Skeletal muscle tissue (tissue), 7 donors: ENCODE data around the genes APEH and MON1A.

GRCh38 chr3:48629388-48629805, 5.9 kb downstream of the SLC26A6 start:
- PRO-cap, 3 experiments: no peak in any of the 3 experiments
- RAMPAGE, long total RNA: no peak
- RRBS, 2 experiments: no CpG with 5 or more reads among the region's 6 CpGs

- PRO-cap, 3 experiments: no peak in any of the 3 experiments
- RAMPAGE, long total RNA: no peak
- RRBS, 2 experiments: no CpG with 5 or more reads among the region's 9 CpGs
Observed at GRCh38 chr3:48686495-48686989, 827 bp upstream of the NCKIPSD start.

DNA sequence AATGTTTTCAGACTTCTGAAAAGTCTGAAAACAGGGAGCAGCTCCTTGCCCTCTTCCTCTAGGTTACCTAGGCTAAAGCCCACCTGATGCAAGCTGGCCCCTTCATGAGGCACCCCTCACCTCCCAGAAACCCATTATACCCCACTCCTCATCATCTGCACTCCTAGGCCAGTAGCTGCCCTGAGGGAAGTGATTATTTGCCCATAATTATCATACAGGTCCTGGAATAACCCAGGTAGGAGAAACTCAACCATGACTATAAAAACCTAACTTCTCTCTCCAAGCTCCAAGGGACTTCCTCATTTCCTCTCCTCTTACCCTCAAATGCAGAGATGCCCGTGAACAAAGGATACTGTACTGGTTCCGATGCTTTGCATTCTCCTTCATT, 5.2 kb upstream of the NCKIPSD start:
- PRO-cap, 3 experiments: no peak in any of the 3 experiments
- RAMPAGE, long total RNA: no peak
- RRBS, 2 experiments: no CpG with 5 or more reads among the region's 2 CpGs

DNA sequence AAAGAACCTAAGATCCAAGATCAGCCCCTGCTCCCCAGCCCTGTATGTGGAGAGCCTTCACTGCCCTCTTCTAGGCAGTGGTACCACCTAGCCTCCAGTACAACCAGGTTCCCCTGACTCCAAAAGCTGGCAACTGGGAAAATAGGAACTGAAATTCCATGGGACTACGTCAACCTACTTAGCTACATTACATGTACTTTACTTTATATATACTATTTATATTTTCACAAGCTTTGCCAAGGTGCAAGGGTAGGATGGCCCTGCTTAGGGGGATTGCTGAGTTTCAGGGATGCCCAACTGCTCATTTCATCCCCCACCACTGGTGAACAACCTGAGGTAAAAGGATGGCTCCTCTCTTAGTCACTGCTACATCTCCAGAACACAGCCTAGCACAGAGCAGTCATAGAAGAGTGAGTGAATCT, 6.6 kb upstream of the NCKIPSD start:
- PRO-cap, 3 experiments: no peak in any of the 3 experiments
- RAMPAGE, long total RNA: no peak
- RRBS, 2 experiments: no CpG with 5 or more reads among the region's 1 CpG

- PRO-cap, 3 experiments: no peak in any of the 3 experiments
- RAMPAGE, long total RNA: no peak
- RRBS, 2 experiments: no CpG with 5 or more reads among the region's 9 CpGs
Observed at GRCh38 chr3:48747239-48748562, 30.7 kb upstream of the IP6K2 start.

- PRO-cap, 3 experiments: no peak in any of the 3 experiments
- RAMPAGE, long total RNA: no peak
- RRBS, 2 experiments: no CpG with 5 or more reads among the region's 6 CpGs
Observed at GRCh38 chr3:48899211-48899731, 589 bp upstream of the SLC25A20 start.

- PRO-cap, 3 experiments: peak in 2 of 3 experiments; most common minus-strand start chr3:48919954 (in 2)
- RAMPAGE, long total RNA: no peak
- RRBS, 2 experiments: no CpG with 5 or more reads among the region's 16 CpGs
Observed at GRCh38 chr3:48919627-48920289, 1.1 kb downstream of the ARIH2 start.

- PRO-cap, 3 experiments: no peak in any of the 3 experiments
- RAMPAGE, long total RNA: no peak
- RRBS, 2 experiments: no CpG with 5 or more reads among the region's 1 CpG
Observed at GRCh38 chr3:48926980-48927376, 8.3 kb downstream of the ARIH2 start.

GRCh38 chr3:48929323-48929598, 10.6 kb downstream of the ARIH2 start:
- PRO-cap, 3 experiments: no peak in any of the 3 experiments
- RAMPAGE, long total RNA: no peak
- RRBS, 2 experiments: no CpG with 5 or more reads among the region's 5 CpGs

DNA sequence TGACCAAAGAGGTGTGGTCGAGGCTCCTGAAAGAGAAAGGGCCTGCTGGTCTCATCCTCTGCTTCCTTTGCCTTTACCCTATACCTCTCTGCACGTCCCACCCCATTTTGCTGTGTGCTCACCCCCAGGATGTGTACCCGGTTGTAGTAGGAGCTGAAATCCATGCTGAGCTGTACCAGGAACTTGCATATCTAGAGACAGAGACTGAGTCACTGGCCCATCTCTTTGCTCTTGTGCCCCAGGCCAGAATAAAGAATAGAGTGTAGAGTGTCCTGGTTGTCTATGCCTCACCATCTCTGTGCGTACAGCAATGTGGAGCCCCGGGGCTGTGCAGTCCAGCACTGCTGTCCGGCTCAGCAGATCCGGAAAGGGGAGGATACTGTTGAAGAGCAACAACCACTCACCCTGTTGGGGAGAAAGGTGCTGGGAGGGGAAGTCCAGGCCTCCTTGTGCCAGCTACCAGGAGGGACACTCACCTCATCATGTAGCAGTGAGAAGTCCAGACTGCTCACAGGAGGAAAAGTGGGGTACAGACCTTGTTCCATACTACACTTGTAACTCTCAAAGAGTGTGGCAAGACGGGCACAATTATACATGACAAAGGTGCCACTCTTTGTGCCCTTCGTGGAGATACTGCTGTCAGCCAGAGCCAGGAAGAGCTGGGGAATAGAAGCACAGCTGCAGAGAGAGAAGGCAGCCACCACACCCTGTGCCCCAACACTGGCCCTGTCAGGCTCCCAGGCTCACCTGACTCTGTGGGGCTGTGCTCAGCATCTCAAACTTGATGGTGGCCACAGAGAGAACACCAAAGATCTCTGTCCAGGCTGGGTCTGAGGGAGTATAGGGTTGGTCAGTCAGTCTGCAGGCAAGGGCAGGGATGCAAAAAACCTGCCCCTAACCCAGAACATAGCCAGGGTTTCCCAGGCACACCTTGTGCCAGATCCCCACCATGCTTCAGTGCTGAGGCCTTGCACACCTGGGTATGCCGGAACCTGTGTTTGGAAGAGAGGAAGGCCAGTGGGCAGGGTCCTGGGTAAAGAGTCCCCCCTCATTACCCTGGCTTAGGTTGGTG, 2.4 kb downstream of the DALRD3 start:
- PRO-cap, 3 experiments: no peak in any of the 3 experiments
- RAMPAGE, long total RNA: no peak
- RRBS, 2 experiments: no CpG with 5 or more reads among the region's 10 CpGs

GRCh38 chr3:49310993-49311456, 28.8 kb downstream of the USP4 start:
- PRO-cap, 3 experiments: no peak in any of the 3 experiments
- RAMPAGE, long total RNA: no peak
- RRBS, 2 experiments: no CpG with 5 or more reads among the region's 3 CpGs

DNA sequence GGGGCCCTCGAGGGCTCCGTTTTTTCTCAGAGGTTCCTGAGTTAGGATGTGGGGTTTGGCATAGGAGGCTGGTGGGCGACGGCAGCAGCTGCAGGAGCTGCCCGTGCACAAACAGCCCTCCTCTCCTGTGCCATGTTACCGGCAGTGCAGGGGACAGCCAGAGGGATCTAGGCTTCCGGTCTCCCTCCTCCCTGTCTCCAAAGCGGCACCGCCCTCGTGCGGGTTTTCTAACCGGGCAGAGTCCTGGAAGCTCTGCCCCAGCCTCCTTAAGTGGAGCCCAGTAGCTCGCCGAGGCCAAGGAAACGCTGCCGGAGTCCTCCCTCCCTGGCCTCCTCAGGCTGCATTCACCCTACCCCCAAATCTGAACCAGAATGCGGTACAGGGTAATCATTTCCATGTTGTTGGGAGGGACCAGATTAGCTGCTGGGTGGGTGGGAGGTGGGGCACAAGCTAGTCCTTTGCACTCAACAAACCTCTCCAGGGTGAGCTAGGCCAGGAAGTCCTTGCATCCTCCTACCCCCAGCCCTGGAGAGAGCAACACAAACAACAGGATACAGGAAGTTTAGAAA, 515 bp upstream of the GPX1 start:
- PRO-cap, 3 experiments: no peak in any of the 3 experiments
- RAMPAGE, long total RNA: no peak
- RRBS, 2 experiments: 7 to 9% methylated on average over 11 of the region's 17 CpGs

GRCh38 chr3:49465456-49466214, 4.4 kb upstream of the DAG1 start:
- PRO-cap, 3 experiments: no peak in any of the 3 experiments
- RAMPAGE, long total RNA: no peak
- RRBS, 2 experiments: no CpG with 5 or more reads among the region's 10 CpGs

DNA sequence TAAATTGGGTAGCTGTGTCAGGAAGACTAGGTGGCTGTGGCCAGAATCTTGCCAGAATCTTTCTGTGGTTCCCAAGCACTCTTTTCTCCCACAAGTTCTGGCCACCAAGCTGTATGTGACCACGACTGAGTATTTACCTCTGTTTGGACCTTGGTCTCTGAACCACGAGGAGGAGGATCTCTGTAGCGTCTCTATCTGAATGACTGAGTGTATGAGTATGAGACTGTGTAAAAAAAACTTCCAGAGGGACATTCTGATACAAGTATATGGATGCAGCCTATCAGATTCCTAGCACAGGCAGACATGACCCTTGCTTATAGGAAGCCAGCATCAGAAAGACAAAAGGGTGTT, 30.6 kb downstream of the DAG1 start:
- PRO-cap, 3 experiments: no peak in any of the 3 experiments
- RAMPAGE, long total RNA: no peak
- RRBS, 2 experiments: no CpG with 5 or more reads among the region's 3 CpGs

DNA sequence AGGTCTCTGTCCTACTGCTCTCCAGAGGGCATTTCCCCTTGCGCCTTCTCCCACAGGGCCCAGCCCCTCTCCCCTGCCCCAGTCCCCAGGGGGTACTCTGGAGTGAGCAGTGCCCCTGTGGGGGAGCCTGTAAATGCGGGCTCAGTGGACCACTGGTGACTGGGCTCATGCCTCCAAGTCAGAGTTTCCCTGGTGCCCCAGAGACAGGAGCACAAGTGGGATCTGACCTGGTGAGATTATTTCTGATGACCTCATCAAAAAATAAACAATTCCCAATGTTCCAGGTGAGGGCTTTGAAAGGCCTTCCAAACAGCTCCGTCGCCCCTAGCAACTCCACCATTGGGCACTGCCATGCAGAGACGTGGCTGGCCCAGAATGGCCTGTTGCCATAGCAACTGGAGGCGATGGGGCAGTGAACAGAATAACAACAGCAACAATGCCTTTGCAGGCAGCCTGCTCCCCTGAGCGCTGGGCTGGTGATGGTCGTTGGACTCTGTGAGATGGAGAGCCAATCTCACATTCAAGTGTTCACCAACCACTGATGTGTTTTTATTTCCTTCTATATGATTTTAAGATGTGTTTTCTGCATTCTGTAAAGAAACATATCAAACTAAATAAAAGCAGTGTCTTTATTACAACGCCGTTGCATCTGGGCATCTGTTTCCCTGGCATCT, 19.2 kb upstream of the BSN start:
- PRO-cap, 3 experiments: no peak in any of the 3 experiments
- RAMPAGE, long total RNA: no peak
- RRBS, 2 experiments: no CpG with 5 or more reads among the region's 10 CpGs

DNA sequence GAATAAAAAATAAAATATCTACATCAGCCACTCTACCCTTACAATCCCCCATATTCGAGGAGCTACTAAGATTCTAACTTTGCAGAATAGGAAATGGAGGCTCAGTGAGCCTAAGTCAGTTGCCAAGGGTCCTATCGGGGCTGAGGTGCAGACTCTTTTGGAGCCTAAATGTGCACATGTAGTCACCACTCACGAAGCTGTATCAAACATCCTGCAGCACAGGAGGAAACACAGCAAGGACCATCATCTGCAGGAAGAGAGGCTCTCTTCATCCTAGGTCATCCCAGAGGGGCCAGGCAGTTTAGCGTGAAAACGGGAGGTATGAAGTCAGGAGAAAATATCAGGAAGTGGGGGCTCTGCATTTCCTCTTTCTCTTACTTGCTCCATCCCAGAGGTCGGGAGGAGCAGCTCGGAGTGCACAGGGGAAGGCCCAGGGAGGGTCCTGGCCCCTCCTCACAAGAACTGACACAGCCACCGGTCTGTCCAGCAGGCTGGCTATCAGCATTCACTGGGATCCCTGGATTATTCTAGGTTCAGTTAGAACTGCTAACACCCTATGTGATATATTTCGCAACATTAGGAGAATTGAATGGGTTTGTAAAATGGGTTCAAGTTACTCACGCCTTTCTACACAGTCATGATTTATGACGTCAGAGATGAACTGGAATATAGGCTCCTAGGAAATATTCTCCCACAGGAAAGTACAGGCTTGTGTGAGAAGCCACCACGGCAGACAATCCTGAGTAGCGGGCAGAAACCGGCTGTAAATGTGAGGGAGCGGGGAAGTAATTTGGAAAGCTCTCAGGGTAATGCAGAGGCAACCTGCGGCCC, 1.1 kb upstream of the BSN start:
- PRO-cap, 3 experiments: no peak in any of the 3 experiments
- RAMPAGE, long total RNA: no peak
- RRBS, 2 experiments: no CpG with 5 or more reads among the region's 16 CpGs

GRCh38 chr3:49671125-49671957, 2.8 kb upstream of the APEH start:
- PRO-cap, 3 experiments: no peak in any of the 3 experiments
- RAMPAGE, long total RNA: no peak
- RRBS, 2 experiments: no CpG with 5 or more reads among the region's 11 CpGs

DNA sequence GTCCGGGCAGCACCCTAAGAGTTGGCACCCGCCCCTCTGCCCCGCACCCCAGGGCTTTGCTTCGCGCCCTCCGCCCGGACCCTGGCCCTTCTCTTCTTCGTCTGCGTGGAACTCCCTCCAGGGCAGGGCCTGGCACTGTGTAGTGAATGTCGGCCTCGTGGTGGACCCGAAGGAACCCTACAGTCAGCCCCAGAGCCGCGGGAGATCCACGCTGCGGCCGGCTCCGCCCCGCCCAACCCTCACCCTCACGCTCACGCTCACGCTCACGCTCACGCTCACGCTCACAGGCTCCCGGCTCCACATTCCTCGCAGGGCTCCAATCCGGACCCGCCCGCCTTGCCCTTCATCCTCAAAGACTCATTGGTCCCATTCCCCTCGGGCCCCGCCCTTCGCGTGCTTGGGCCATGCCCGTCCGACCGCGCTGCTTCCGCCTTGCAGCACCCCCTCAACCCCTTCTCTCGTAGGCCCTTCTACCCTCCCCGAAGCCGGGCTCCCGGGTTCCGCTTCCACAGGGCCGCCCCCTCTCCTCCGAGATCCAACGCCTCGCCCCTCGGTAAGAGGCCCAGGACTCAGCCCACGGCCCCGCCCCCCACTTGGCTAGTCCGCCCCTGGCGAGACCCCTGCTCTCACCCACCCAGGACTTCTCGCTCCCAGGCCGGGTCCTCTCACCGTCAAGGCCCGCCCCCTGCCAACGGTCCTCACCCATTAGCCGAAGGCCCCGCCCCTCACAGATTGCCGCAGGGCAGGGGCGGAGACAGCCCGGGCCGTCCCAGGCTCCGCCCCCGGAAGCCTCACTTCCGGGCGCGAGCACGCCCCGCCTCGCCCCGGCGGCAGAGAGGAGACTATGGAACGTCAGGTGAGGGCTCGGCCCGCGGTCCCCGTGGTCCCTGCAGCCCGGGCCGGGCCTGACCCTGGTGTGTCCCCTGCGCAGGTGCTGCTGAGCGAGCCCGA, at the start of gene APEH:
Gene APEH (plus strand): TSS at position 794 of the 951 bp plus-strand sequence.
- PRO-cap, 3 experiments: peak in 3 of 3 experiments; most common plus-strand start position 810 of the sequence (in 2); most common minus-strand start position 673 of the sequence (in 3)
- RAMPAGE, long total RNA: start-site peak on the plus strand centred at position 822 of the sequence, 33 bp wide, 47 and 46 reads in 2 replicates
- RRBS, 2 experiments: 4 to 5% methylated on average over 30 of the region's 84 CpGs

DNA sequence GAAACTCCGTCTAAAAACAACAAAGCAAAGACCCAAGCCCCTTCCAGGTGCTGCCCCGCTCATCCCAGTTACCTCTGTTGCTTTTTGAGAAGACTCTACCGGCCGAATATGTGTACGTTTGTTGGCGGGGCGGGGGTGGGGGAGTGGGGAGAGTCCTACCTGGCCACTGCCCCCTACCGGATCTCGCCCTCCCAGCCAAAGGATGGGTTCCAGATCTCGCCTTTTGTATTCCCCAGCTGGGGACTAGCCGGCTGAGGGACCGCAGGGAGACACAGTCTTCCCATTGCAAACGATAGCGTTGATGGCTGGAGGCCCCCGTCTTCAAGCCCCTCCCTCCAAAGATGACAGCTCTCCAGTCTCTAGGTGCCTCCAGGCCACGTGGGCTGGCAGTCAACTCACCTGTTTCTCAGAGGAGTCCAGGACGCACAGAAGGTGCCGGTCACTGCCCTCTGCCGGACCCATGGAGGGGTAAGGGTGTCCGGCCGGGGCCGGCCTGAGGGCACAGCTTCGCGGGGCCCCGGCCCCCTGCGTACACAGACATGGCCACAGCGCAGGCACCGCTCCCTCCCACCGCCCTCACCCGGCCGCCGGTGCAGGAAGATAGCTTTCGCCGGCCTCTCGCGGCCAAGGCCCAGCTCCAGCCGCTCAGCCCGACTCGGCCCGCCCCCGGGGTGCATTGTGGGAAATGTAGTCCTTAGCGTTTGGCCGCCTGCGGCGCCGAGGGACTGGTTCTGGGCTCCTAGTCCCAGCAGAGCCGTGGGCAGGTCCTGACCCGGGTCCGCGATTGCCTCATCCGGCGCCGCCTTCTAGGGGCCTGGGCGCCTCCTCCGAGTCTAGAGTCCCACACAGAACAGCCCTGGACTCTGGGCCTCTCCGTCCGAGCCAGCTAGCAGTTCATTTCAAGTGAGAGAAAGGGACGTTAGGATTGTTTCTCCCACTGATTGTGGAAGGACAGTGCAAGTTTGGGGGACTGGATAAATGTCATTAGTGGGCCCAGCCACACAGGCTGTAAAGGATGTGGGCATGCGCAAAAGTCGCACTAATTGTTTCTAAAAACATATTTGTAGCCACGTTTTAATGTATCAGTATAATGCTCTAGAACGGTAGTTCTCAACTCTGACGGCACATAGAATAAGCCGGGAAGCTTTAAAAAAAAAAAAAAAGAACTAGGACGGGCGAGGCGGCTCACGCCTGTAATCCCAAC, at the start of gene MON1A:
Gene MON1A (minus strand): TSS at position 602 of the 1,204 bp plus-strand sequence.
- PRO-cap, 3 experiments: peak in 3 of 3 experiments; most common plus-strand start position 409 of the sequence (in 2); most common minus-strand start position 602 of the sequence (in 3)
- RAMPAGE, long total RNA: no peak
- RRBS, 2 experiments: 3 to 4% methylated on average over 26 of the region's 68 CpGs

GRCh38 chr3:50150661-50151771, 4.1 kb upstream of the SEMA3F start:
- PRO-cap, 3 experiments: no peak in any of the 3 experiments
- RAMPAGE, long total RNA: no peak
- RRBS, 2 experiments: no CpG with 5 or more reads among the region's 25 CpGs